Mammary microvascular endothelial cell (primary cell): ENCODE measurements around the gene RAB27A.

GRCh38 chr15:52415978-52416292, 112.7 kb downstream of the MYO5A start:
- RAMPAGE, long total RNA = no peak

DNA sequence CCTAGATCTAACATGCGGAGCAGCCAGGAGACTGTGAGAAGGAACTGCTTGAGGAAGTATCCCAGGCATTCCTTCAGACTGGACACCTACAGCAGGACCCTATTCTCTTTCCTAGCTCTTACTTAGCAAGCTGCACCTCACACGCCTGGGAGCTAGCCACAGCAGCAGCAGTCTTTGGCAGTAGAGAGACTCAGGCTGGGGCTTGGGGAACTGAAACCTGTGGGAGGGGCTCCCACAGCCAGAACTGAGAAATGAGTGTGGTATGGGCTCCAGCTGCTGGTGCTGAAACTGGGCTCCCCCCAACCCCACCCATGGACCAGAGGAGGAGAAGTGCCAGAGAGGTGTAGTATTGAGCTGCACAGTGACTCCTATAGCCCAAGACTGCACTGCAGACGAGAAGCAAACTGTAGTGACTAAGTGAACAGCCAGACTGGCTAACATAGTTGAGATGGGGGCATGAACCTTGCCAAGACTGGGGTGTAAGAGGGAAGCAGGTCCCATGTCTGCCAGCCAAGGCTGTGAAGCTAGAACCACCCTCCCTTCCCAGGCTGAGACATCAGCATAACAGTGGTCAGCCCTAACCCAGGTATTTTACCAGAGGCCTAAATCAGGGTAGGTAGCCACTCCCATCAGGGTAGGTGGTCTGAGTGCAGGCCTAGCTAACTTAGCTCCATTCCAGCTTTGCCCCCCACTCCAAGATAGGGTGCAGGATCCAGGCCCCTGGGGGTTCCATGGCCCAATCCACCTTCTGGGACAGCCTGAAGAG, 62.4 kb downstream of the MYO5A start:
- RAMPAGE, long total RNA = no peak

GRCh38 chr15:52548832-52550050, 19.6 kb downstream of the ARPP19 start:
- RAMPAGE, long total RNA = no peak

DNA sequence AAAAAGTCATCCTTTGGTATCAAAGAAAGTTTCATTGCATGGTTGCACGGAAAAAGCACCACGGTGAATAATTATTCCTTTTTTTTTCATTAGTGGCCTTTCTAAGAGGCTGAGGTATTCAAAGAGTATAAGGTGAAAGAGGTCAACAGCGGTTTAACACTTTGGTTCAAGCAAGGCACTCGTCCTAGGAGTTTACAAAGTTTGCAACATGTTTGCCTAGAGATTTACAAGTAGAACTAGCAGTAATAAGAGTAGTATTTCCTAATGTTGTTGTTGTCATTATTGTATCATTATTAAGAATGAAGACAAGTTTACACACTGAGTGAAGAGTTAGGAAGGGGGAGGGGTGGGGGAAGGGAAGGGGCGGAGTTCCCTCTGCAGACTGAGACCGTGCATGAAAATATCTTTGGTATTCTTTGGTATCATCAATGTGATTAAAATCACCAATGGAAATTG, 37.2 kb downstream of the ONECUT1 start:
- RAMPAGE, long total RNA = no peak

DNA sequence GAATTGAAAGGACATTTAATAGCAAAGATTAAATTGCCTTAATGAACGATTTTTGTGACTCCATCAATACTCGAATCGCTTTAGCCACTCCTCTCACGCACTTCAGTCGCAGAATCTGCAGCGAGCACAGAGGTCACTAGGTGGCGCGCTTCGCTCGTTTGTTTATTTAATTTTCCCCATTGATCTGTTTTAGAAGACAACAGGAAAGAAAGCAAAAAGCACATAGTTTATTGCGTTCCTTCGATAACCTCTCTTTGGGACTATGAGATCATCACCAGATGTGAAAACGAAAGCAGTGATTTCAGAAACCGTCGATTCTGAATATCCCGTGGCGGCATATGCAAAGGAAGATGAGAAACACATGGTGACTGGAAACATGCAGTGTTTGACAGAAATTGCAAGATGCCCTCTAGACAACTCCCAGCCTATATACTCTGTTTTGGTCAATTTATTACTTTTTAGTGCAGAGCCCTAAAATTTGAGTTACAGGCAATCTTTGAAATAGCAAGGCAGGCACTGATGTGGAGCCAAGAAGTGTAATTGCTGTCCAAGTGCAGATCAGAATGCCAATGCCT, 9.5 kb downstream of the ONECUT1 start:
- RAMPAGE, long total RNA = no peak

DNA sequence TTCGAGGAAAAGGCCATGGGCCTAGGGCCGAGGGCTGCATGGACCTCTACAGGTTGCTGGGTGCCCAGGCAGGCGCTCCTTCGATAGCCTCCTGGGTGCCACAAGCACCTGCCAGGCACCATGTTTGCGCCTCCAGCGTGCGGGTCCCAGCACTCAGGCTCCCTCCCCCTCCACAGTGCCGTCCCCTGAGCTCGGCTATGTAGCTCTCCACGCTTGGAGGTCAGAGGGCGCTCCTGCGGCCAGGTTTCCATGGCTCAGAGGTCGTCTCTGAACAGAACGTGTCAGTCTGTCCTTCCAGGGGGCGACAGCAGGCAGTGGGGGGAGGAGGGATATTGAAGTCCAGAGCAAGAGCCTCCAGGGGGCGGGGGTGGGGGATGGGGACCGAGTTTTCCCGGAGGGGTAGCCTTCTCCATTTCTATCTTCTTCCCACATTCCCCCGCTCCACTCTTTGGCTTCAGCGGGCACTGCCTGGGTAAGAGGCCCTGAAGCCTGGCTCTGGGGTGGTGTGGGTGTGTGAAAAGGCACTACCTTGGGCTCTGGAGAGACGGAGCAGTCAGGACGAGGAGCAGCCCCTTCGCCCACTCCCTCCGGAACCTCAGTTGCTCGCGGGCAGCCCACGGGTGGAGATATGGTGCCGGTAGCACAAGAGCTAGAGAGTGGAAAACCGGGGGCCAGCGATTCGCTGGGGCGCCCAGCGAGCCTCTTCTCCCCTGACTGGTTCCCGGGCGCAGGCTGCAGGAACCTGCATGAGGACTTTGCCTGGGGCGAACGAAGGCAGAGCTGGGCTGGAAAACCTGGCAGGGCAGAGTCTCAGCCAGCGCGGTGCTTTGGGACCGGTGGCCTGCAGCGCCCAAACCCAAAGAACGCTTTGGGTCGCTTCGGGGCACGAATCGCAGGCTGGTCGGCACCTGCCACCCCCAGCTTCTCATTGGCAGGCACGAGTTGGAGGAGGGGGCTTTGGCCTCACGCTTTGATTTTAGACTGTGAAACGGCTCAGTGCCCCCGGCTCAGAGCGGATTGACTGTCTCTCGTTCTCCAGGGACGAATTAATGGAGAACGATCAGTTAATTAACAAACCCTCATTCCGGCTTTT, 3.3 kb downstream of the ONECUT1 start:
- RAMPAGE, long total RNA = no peak

GRCh38 chr15:52798459-52799009, 8.4 kb upstream of the ONECUT1 start:
- RAMPAGE, long total RNA = no peak

GRCh38 chr15:53721423-53721946, 38.0 kb downstream of the WDR72 start:
- RAMPAGE, long total RNA = no peak

DNA sequence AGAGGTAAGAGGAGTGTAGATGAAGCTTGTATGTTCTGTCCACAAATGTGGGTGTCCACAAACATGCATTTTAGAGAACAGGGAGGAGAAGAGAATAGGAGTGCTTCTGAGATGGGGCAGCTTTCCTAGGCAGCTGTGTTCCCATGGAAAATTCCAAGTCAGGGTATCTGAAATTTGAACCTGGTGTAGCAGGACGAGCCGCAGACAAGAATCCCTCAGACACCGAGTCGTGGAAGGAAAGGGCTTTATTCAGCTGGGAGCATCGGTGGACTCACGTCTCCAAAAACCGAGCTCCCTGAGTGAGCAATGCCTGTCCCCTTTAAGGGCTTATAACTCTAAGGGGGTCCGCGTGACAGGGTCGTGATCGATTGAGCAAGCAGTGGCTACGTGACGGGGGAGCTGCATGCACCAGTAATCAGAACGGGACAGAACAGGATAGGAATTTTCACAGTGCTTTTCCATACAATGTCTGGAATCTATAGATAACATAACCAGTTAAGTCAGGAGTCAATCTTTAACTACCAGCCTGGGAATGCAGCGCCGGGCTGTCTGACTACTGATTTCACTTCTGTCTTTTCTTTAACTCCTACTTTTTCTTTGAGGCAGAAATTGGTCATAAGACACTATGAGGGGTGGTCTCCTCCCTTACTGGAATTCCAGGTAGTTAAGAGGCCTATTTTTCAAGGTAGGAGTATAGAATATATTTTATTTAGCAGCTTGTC, 71.5 kb upstream of the WDR72 start:
- RAMPAGE, long total RNA = no peak

- RAMPAGE, long total RNA = no peak
These were observed 33.9 kb downstream of the RAB27A start for GRCh38 chr15:55255713-55256144.

DNA sequence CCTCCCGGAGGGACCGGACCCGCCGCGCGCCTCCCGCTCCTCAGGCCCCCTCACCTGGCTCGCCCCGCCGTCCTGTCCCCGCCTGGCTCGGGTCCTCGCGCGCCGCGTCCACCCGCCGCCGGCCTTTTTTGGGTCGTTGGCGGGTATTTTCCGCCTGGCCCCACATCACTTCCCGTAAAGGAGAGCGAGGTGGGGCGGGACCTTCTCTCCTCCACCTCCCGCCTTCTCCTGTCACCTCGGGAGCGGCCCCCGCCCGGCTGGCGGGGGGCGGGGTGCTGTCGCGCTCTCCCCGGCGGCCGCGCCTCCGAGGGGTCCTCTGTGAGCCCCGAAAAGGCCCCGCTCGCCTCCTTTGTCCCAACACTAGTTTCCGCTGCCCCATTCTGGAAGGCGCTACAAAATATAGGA, at the start of gene RAB27A:
Gene RAB27A, minus strand, starts transcription at position 152 of the 405 bp plus-strand sequence.
- RAMPAGE, long total RNA = no peak

DNA sequence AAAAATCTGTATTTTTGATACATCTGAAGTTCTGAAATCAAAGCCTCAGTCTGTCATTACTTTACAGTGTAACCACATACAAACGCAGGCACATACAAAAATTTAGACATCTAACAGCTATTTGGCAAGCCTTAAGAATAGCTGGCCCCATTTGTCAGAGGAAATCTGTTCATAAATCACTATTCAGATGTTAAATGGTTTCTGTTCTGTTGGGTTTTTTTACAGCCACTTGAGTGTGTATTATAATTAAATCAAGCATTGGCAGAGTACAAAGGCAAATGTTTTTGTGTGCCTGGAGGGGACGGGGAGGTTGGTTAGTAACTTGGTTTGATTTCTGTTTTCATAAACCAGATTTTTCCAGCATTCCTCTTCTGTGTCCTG, 24.1 kb downstream of the PIGB start:
- RAMPAGE, long total RNA = no peak

DNA sequence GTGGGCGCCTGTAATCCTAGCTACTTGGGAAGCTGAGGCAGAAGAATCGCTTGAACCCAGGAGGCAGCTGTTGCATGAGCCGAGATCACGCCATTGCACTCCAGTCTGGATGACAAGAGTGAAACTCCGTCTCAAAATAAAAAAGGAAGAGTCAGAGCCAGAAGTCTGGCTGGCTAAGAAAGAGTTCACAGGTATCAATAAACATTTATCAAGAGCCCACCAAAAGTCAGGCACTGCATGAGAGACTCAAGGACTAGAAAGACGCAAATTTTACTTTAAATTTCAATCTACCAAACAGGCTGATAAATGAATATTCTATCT, 59.0 kb upstream of the PYGO1 start:
- RAMPAGE, long total RNA = no peak

GRCh38 chr15:55791811-55792274, 48.9 kb upstream of the PRTG start:
- RAMPAGE, long total RNA = no peak

DNA sequence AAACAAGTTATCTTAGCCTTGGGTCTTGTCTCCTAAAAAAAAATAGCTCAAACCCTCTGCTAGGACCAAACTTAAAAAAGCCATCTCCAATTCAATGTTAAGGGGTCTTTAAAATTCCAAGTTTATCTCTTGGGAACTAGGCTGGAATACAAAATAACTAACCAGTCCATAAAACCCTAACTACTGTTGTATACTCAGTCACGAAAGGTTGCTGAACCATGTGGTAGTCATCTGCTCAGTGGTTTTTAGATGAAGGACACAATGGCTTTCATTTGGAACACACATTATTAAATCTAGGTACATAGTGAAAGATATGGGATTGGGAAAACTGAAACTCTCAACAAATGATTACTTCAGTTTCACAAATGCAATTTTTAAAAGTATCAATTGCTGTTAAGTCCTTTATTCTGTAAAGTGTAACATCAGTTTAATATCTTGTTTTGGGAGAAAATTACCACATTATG, 13.6 kb downstream of the RFX7 start:
- RAMPAGE, long total RNA = no peak

GRCh38 chr15:56732532-56733093, 696 bp downstream of the ZNF280D start:
- RAMPAGE, long total RNA = no peak

GRCh38 chr15:56772773-56773372, 39.6 kb upstream of the ZNF280D start:
- RAMPAGE, long total RNA = no peak

DNA sequence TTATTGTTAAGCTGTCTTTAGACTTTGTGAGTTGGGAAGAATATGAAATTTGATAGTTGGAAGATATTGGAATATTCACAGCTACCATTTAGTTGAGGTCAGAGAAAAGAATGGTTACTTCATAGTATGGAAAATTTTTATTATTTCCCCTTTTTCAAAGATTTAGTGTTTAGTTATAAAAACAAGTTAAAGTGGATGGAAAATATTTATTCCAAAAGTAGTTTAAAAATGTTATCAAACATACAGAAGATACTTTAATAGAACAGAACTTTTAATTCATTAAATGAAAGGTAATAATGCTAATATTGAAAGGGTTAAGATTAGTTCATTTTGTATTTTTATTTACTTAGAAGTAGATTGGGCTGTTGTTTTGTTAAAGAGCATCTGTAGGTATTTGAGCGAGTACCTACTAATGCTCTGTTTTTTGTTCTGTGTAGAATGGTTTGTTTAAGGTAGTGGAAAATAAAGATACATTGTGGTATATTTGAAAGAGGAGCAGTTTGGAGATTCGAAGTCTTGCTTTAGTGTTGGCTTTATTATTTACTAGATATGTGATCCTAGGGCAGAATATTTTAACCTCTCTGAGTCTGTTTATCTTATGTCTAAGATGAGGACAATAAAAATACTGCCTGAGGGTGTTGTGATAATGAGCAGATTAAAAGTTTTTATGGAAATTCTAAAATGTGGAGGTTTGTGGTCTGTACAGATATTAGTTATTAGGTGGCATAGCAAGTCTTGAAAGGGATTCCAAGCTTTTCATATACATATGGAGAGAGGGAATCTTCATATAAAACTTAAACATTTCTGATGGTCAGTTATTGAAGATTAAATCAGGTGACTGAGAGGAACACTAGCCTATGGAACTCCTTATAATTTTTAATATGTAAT, 14.8 kb downstream of the TCF12 start:
- RAMPAGE, long total RNA = no peak

DNA sequence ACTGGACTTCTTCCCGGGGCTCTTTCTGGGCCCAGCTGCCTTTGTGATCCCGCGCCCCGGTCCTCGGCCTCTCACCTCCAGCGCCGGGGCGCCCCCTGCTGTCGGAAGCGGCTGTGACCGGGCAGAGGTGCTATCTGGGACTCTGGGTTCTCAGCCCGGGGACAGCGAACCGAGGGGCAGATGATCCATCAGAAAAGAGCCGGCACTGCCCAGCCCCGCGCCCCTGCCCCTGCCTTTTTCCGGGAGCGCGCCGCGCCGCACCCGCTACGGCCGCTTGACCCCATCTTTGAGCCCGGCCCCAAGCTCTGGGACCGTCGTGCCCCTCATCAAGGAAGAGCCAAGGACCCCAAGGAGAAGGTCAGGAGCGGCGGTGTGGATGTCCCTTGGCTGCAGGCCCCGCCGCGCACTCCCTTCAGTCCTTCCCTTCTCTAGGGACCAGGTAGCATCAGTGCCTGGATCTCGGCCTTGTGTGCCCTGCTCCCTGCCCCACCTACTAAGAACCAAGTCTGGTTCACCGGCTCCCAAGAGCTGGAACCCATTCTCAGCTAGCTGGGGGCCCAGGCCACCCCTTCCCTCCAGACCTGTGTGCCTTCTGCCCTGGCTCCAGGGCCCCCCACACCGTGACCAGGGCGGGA, 69.5 kb upstream of the CGNL1 start:
- RAMPAGE, long total RNA = start-site peak on the plus strand centred at position 128 of the sequence, 61 bp wide, 40 and 8 reads in 2 replicates

DNA sequence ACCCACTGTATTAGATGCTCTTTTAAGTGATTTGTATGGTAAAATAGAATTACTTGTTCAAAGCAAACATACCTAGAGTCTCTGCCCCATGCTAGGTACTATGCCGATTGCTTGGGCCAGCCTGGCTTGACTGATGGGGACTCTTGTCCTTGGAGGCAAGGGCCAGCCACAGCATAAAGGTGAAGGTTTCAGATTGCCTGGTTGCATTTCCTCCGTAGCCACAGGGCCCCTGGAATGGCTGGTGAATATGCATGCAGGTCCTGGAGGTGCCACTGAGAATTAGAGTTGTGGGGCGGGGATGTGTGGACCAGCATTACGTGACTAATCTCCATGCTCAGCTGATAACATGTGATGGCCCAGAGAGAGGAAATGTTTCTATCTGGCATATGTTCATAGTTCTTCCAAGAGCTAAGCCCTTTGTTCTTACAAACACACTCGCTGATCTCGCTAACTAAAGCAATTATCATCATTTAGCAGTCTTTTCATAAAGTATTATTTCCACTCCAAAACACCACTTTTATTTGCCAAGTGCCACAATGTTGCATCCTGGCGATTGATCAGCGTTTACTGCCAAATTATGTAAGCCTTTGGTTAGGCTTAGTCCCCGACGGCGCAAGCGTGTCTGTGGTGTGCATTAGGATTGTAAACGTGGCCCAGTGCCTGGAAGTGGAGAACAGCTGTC, 55.8 kb downstream of the CGNL1 start:
- RAMPAGE, long total RNA = no peak